ENCODE measurements around a stretch of chr20.

- RRBS = no CpG with 5 or more reads among the region's 10 CpGs
Observed at GRCh38 chr20:64213798-64214156, 41.8 kb upstream of the PCMTD2 start.

DNA sequence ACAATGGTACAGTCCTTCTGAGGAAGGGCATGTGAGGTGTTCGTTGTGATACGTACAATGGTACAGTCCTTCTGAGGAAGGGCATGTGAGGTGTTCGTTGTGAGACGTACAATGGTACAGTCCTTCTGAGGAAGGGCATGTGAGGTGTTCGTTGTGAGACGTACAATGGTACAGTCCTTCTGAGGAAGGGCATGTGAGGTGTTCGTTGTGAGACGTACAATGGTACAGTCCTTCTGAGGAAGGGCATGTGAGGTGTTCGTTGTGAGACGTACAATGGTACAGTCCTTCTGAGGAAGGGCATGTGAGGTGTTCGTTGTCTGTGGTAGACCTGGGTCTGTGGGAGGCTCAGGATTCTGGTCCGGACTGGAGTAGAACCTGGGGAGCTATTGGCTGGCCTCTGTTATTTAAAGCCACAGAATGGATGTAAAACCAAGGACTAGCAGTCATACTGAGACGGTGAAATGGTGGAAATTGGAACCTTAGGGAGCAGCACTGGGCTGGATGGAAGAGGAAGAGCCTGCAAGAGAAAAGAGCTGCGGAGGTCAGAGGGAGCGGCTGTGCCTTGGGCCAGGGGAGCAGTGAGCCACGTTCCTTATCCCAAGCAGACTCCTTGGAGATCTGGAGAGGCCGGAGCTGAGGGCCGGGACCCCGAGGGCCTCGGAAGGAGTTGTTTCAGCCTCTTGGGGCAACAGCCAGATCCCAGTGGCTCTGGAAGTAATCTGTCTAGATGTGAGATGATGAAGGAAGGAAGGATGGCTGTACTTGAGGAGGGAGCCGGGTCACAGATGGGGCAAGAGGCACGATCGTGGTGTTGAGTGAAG lies 15.9 kb downstream of the PCMTD2 start:
- RRBS = 85% methylated on average over 3 of the region's 23 CpGs

Measured in choroid plexus epithelial cell (primary cell).